ENCODE measurements around a stretch of chr2.

DNA sequence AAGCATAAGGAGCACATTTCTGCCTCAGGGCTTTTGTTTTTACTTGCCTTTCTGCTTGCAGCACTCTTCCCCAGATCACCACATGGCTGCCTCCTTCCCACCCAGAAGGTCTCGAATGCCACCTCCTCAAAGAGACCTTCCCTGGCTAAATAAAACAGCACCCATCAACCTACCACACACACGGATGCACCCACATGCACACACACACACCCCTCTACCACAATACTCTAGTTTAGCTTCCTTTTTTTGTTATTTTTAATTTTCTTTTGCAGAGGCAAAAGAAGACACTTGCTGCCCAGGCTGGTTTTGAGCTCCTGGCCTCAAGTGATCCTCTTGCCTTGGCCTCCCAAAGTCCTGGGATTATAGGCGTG, 125.7 kb upstream of the SLC1A4 start:
- PRO-cap, result no peak

DNA sequence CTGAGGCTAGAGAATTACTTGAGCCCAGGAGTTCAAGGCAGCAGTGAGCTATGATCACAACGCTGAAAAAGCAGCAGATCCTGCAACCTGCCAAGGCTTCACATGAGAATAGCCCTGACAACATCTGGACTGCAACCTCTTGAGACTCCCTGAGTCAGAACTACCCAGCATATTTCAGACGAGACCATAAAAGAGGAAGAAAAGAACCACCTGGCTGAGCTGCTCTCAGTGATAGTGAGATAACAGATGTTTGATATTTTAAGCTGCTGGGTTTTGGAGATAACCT, 74.1 kb upstream of the SLC1A4 start:
- PRO-cap, result no peak

GRCh38 chr2:64989856-64990179, 619 bp downstream of the SLC1A4 start:
- PRO-cap, result no peak

GRCh38 chr2:65023922-65024341, 32.3 kb upstream of the CEP68 start:
- PRO-cap, result no peak

- PRO-cap, result no peak
Measured at GRCh38 chr2:65035461-65036073, 20.6 kb upstream of the CEP68 start.

- PRO-cap, result no peak
Measured at GRCh38 chr2:65101042-65101471, 28.8 kb downstream of the RAB1A start.

DNA sequence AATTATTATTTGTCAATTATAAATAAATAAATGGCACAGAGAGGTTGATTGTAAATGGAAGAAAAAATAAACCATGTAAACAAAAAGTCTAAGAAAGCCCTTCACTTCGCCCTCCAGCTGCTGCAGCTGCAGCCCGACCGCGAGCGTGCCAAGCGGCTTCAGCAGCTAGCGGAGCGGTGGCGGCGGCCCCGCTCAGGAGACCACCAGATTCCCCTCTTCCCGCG, 22.8 kb upstream of the ACTR2 start:
- PRO-cap, result unidirectional peak, plus-strand start at position 104 of the sequence

GRCh38 chr2:65227279-65227714, 334 bp upstream of the ACTR2 start:
- PRO-cap, result bidirectional peak, plus-strand start at chr2:65227833, minus-strand start at chr2:65227599

- PRO-cap, result no peak
Measured at GRCh38 chr2:65269591-65269895, 41.9 kb downstream of the ACTR2 start.

DNA sequence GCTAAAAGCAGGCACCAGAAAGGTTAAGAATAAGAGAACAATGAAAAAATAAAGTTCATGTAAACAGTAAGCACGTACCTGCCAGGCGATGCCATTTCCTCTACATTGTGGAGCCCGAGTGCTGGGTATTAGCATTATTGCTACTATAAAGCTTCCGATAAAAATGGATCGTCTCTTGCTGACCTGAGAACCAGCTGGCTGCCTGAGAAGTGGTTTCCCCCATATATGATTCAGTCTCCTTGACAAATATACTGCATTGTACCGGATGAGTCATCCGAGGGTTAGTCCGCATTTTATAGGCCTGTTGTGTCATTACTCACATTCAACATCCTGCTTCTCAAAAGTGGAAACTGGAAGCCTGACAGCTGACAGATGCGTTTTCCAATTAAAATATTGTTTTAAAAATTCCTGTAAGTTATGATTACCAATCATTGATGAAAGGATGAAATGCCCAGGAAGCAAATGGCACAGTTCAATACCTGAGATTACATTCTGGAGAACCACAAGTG, 65.8 kb downstream of the SPRED2 start:
- PRO-cap, result no peak

GRCh38 chr2:65431690-65431912, 798 bp downstream of the SPRED2 start:
- PRO-cap, result no peak

- PRO-cap, result no peak
Measured at GRCh38 chr2:65639381-65639860, 207.0 kb upstream of the SPRED2 start.

GRCh38 chr2:65662537-65663113, 230.2 kb upstream of the SPRED2 start:
- PRO-cap, result no peak

DNA sequence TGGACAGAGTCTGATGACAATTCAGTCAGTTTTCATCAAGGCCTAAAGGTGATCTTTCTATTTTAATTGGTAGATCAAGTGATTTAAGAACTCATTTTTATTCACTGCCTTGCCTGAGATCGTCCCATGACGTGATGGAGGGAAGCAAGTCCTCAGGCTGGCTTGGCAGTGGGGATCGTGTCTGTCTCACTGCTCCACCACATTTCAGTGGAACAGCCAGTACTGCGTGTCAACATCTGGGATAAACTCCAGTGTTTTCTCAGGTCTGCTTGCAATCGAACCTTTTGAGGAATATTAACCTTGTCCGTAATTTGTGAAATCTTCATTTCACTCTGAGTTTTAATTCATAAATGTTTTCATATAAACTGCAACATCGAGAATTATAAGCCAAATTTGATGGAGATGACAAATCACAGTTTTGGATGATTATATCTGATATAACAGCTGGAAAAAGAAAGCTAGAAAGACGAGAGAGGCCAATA, 414.6 kb upstream of the SPRED2 start:
- PRO-cap, result no peak

DNA sequence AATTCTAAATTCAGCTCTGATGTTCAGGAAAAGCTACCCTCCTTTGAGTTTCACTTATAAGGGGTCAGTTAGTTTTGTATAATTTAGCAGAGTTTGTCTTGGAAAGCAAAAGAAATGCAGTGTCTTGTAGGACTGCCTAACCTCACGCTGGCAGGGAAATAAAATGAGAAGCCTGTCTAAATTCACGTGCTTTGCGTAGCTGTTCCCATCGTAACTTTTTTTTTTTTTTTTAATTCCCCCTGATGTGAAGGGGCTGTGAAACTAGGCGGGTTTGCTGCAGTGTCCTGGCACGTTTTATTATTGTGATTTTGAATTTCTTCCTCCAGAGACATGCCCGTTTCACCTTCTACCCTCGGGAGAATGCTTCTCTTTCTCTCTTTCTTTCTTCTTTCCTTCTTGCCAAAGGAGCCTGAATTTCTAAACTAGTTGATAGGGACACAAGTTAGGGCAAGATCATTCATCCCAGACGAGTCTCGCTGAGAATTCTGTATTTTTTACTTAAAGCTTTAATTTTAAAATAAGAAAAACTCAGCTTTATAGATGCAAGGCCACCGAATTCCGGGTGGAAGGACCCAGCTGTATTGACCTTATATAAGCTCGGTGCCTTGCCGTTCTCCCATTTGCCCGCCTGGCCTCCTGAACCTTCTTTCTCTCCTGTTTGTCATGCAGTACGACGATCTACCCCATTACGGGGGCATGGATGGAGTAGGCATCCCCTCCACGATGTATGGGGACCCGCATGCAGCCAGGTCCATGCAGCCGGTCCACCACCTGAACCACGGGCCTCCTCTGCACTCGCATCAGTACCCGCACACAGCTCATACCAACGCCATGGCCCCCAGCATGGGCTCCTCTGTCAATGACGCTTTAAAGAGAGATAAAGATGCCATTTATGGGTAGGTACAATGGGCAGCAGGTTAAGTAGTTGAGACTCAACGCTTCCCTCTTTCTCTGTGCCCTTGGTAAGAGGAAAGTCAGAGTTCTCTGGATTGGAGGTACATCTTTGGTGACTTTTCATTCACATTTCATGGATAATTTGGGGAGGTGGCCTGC, 2.5 kb downstream of the MEIS1 start:
- PRO-cap, result bidirectional peak, plus-strand start at position 949 of the sequence, minus-strand start at position 793 of the sequence

DNA sequence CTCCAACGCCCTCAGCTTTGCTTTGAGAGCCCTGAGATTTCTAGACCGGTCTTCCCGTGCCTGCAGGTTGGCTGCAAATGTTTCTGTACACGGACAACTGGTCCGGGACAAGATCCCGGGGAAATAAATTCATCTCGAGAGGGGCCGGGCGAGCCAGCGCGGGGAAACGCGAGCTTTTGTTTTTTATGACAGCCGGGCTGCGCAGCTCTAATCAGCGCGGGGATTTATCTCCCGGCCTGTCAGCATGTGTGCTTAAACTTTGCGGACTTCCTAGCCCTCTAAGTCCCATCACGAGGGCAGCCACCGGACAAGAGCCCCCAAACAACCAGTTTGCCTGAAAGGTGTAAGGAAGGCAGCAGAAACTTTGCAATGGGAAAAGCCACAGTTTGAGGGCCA, 5.7 kb downstream of the MEIS1 start:
- PRO-cap, result no peak

- PRO-cap, result no peak
Measured at GRCh38 chr2:66444470-66444945, 9.6 kb downstream of the MEIS1 start.

GRCh38 chr2:66625576-66625963, 190.6 kb downstream of the MEIS1 start:
- PRO-cap, result no peak

- PRO-cap, result unidirectional peak, plus-strand start at chr2:67479609
Measured at GRCh38 chr2:67479336-67479819, 82.2 kb downstream of the ETAA1 start.

- PRO-cap, result no peak
Measured at GRCh38 chr2:67573026-67573586, 176.0 kb downstream of the ETAA1 start.